ENCODE results near the gene LYSMD2.

GRCh38 chr15:49438810-49439610 is 16.0 kb downstream of the FGF7 start:
- PRO-cap, result no peak

DNA sequence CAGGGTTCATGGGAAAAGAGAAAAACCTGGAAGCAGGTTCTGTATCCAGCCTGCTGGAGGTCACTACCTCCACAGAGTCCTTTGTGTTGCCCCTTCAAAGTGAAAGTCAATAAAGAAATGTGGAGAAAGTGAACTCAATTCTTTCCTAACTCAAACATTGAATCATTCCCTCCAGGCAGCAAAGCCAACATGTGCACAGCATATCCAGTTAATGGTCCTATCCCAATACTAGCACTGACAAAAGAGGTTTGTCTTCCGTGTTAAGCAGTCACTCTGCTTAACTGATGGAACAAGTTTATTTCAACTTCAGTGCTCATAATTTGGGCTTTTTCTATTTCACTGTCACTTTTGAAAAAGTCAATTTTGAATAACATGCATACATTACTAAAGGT is 45.5 kb downstream of the FGF7 start:
- PRO-cap, result no peak

- PRO-cap, result no peak
These were observed 115.3 kb downstream of the ATP8B4 start for GRCh38 chr15:50003433-50004413.

- PRO-cap, result no peak
These were observed 671 bp upstream of the SLC27A2 start for GRCh38 chr15:50181212-50181838.

- PRO-cap, result no peak
These were observed 1.4 kb downstream of the SLC27A2 start for GRCh38 chr15:50183163-50183999.

GRCh38 chr15:50458693-50459244 is 34.6 kb downstream of the USP8 start:
- PRO-cap, result no peak

GRCh38 chr15:51036885-51037979 is 57.5 kb downstream of the TNFAIP8L3 start:
- PRO-cap, result no peak

DNA sequence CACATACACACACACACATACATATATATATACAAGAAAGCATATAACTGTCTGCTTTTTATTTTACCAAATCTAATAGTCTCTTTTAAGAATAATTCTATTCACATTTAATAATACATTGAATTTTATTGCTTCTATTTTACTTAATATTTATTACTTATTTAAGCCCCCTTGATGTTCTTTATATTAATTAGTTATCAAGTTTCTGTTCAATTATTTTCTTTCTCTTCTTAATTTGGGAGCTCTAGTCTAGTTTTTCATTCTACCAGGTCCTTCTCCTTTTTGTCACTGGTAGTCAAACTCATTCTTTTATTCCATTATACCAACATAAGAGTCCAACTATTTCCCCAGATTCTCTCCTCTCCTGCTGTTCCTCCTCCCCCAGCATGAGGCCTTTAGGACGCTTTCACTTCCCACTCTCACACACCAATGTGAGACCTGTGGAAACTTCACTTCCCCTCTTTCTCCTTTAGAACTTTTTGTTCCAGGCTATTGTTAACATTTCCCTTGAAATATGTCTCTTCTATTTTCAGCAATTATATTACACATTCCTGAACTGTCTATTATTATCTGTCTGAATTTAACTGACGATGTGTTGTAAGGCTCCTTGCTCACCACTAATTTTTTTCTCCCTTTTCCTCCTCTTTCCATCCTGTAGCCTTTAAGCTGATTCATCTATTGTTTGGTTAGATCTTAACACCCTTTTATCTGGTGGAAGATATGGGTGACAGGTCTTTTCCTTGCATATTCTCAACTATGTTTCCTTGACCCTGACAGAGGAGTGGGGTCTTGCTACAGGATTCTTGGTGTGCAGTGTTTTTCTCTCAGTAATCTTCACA is 6.2 kb downstream of the CYP19A1 start:
- PRO-cap, result no peak

GRCh38 chr15:51603475-51603929 is 19.1 kb downstream of the DMXL2 start:
- PRO-cap, result no peak

GRCh38 chr15:51737542-51737974 is at the start of gene LYSMD2:
LYSMD2 (minus strand) TSS chr15:51737655.
- PRO-cap, result bidirectional peak, plus-strand start at chr15:51737725, minus-strand start at chr15:51737646

- PRO-cap, result unidirectional peak, minus-strand start at chr15:52021303
These were observed 2.0 kb downstream of the MAPK6 start for GRCh38 chr15:52020739-52021740.

GRCh38 chr15:52045512-52046740 is 26.9 kb downstream of the MAPK6 start:
- PRO-cap, result no peak

GRCh38 chr15:52069493-52070193 is 42.9 kb downstream of the BCL2L10 start:
- PRO-cap, result no peak

- PRO-cap, result no peak
These were observed 32.3 kb upstream of the GNB5 start for GRCh38 chr15:52223358-52224022.

DNA sequence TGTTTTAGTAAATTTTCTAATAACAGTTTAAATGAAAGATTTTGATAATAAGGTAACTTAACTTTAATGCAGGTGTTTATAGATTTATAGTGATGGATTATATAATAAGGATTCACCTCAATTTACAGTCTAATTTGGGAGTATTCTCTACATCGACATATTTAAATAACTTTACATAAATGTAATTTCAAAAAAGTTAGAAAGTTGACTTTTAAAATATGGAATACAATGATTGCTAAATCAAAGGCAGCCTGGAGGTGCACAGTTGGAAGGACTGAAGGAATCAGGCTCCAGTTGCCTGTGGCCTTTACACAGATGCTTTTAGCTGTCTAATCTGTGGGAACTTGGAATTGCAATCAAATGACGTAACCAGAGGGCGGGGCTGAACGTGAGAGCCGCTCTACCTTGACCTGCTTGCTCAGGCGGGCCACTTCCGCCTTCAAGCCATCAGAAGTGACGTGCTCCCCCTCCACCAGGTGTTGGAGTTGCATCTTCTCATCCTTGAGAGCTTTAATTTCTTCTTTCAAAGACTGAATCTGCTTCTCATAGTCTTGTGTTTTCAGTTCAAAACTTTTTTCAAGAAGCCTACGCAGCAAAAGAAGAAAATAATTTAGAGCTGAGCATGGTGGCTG is 37.7 kb upstream of the GNB5 start:
- PRO-cap, result unidirectional peak, plus-strand start at position 450 of the sequence

- PRO-cap, result no peak
These were observed 76.5 kb upstream of the MYO5C start for GRCh38 chr15:52372081-52372489.

GRCh38 chr15:52417276-52417822 is 111.3 kb downstream of the MYO5A start:
- PRO-cap, result no peak

DNA sequence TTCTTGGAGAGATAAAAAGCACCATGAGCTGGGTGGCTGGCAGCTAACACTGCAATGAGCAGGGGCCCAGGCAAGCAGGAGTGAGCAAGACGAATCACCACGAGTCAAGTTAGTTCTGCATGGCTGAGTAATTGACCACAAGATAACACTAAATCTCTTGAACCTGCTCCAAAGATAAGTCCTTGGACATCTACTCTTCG is 100.9 kb downstream of the MYO5A start:
- PRO-cap, result no peak

DNA sequence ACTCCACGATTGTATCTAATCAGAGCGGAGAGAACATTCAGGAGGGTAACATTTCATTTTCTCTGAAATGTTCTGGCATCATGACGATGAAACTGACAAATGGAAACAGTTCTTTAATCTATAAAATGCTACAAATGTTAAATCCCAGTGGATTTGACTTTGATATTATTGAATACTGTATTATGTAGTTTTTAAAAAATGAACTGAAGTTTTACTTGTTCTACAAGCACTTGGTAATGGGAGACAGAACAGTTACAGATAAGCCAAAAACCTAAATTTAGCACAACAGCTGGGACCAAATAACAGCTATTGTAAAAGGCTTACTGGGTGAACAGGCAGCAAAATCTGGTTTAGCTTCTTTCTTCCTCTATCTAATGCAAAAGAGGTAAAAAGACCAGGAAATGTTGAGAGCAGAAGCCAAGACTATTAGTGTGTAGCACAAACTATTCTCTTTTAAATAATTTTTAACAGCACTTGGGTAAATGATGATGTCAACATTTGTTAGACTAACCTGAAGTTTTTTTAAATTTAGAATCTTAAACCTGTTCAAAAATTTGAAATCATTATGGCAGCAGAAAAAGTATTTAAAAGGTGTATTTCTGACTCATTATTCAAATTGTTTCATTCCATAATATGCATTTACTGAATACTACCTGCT is 1.6 kb upstream of the ATOSA start:
- PRO-cap, result no peak

DNA sequence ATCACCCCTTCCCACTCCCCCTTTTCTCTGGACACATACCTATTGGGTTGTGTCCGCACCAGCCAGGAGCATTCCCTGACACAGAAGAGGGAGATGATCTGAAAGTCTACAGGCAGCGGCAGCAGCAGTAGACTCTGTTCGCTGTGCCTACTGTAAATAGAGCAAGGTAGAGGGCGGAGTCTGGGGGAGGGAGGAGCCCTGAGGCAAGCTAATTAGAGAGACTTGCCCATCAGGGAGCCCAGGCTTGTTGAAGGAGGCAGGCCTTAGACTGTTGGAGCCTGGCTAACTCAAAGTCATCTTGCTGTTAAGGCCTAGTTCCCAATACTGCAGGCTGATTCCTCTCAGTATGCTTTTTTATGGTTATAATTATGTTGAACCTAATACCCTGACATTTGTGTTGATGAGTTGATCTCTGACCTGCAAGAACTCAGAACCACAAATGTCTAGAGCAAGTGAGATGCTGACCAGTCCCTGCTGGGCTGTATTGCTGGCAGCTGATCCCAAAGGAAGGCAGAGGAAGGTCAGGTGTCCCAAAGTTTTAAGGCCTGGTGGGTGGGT is 30.6 kb upstream of the ATOSA start:
- PRO-cap, result no peak

All from jejunum (tissue), 1 donor.